ENCODE results near the gene SEH1L.

- PRO-cap = no peak
These were observed 5.6 kb downstream of the AFG3L2 start for GRCh38 chr18:12371331-12371910.

- PRO-cap = no peak
These were observed 111.3 kb downstream of the SPIRE1 start for GRCh38 chr18:12546414-12547127.

GRCh38 chr18:12946484-12947797 is 870 bp upstream of the SEH1L start:
- PRO-cap = bidirectional peak, plus-strand start at chr18:12947984, minus-strand start at chr18:12947664

GRCh38 chr18:12947798-12948989 is at the start of gene SEH1L:
Gene SEH1L, plus strand, starts transcription at chr18:12948011.
- PRO-cap = bidirectional peak, plus-strand start at chr18:12947984, minus-strand start at chr18:12947664

DNA sequence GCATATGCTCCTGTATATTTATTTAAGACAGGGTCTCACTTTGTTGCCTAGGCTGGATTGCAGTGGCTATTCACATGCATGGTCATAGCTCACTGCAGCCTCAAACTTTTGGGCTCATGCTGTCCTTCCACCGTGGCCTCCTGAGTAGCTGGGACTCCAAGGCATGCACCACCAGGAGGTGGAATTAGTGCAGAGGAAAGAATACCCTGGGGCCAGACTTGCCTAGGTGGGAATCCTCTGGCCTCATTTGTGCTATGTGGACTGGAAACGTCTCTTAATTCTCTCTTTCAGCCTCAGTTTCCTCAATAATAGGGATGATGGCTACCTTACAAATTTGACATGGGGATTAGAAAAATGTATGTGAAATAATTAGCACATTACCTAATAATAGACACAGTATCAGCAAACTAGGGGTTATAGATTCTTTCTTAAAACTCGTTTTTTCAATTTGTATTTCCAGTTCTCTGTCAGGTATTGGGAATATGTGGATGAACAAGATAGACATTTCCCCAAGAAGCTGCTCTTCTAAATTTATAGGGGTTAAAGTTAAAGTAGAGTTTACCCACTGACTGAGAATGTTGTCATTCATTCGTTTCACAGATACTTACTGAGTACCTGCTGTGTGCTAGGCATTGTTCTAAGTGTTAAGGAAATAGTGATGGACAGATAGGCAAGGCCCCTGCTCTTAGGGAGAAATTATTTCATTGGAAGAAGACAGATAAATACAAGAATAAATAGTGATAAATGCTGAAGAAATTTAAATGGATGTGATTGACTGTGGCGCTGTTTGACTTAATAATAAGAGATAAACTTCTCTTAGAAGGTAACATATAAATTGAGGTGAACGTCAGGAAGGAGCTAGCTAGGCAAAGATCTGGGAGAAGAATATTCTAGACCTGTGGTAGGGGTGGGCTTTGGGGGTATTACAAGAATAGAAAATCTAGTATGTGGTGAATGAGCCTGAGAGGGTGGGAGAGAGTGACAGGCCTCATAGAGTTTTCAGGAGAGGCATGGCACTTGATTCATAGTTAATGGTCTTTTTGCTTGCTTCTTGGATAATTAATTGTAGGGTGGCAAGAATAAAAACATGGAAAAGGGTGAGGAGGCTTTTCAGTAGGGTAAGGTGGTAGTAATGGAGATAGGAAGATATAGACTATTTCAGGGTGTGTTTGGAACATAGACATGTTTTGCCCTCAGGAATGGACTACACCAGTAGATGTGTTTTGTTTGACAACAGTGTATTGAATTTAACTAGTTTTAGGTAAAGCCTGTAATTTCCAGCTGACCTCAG is 2.7 kb downstream of the CEP192 start:
- PRO-cap = no peak

DNA sequence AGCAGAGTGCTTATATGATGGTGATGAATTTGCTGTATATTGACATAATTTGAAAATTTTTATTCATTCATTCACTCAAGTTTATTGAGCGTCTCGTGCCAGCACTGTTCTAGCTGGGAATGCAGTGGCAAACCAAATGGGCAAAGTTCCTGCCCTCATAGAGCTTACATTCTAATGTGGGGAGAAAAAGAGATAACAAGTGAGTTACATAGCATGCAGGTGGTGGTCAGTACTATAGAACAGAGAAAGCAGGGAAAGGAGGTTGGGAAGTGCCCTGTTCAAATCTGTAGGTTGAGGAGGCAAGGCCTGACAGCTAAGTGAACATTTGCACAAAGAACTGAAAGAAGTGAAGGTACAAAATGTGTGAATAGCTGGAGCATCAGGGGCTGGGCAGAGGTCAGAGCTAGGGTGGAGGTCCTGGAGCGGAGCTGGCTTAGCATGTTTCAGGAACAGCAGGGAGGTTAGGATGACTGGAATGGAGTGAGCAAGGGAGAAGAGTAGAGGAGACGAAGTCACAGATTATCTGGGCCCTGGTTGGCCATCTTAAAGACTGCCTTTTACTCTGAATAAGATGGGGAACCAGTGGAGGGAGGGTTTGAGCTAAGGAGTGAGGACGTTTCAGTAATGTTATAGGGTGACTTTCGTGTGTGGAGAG is 4.4 kb downstream of the CEP192 start:
- PRO-cap = no peak

GRCh38 chr18:13268060-13268369 is 49.5 kb downstream of the LDLRAD4 start:
- PRO-cap = no peak

DNA sequence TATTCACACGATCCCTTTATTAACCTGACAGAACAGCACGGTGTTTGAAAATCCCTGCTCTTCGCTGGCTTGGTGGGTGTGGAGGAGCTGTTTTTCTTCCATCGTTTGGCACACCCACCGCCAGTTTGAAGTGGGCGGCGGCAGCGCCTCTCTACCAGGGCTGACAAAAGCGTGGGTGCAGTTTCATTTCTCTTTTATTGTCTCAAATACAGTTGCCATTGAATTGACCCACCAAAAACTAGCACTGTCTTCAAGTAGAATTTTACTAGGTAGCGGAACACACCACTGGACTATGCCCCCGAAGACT is 60.6 kb downstream of the LDLRAD4 start:
- PRO-cap = no peak

DNA sequence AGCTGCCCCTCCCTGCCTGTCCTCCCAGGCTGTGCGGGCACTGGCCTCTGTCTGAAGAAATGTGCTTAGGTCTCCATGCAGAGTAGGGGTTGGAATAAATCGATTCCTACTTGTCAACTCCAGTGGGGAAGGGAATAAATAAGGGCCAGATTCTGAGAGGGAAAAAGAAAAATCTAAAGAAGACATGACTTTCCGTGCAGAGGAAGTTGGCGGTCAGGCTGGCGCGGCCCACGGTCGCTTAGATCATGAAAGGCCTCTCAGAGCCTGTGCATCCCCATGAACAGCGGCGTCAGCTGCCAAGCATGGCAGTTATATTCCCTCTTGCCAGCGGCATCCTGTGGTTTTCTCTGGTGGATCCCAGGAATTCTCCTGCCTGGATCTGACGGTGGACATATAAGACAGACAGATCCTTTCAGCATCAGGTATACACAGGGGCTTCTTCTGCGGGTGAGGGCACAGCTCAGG is 157.6 kb downstream of the LDLRAD4 start:
- PRO-cap = no peak

GRCh38 chr18:13417850-13418922 is 199.6 kb downstream of the LDLRAD4 start:
- PRO-cap = no peak

- PRO-cap = no peak
These were observed 242.4 kb downstream of the LDLRAD4 start for GRCh38 chr18:13460571-13461670.

DNA sequence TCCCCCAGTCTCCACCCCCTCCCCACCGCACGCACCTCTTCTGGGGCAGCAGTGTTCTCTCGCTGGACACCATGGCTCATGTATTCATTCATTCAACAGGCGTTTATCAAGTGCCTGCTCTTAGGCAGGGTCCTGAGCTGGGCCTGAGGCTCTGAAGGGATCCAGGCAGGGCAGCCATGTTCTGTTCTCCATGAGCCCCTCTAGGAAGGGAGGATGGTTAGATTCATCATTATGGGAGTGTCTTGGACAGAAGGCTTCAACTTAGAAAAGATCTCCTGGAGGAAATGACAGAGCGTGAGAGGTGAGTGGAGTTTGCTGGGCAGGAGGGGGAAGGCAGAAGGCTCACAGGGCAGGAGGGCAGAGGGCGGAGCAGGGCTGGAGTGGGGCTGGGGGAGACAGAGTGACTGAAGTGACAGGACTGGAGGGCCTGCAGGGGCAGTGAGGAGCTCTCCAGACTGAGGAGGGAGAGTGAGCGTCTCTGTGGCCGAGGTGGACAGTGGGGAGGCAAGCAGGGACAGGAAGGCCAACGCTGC is 244.7 kb downstream of the FAM210A start:
- PRO-cap = no peak

- PRO-cap = no peak
These were observed 178.4 kb downstream of the FAM210A start for GRCh38 chr18:13547777-13548600.

DNA sequence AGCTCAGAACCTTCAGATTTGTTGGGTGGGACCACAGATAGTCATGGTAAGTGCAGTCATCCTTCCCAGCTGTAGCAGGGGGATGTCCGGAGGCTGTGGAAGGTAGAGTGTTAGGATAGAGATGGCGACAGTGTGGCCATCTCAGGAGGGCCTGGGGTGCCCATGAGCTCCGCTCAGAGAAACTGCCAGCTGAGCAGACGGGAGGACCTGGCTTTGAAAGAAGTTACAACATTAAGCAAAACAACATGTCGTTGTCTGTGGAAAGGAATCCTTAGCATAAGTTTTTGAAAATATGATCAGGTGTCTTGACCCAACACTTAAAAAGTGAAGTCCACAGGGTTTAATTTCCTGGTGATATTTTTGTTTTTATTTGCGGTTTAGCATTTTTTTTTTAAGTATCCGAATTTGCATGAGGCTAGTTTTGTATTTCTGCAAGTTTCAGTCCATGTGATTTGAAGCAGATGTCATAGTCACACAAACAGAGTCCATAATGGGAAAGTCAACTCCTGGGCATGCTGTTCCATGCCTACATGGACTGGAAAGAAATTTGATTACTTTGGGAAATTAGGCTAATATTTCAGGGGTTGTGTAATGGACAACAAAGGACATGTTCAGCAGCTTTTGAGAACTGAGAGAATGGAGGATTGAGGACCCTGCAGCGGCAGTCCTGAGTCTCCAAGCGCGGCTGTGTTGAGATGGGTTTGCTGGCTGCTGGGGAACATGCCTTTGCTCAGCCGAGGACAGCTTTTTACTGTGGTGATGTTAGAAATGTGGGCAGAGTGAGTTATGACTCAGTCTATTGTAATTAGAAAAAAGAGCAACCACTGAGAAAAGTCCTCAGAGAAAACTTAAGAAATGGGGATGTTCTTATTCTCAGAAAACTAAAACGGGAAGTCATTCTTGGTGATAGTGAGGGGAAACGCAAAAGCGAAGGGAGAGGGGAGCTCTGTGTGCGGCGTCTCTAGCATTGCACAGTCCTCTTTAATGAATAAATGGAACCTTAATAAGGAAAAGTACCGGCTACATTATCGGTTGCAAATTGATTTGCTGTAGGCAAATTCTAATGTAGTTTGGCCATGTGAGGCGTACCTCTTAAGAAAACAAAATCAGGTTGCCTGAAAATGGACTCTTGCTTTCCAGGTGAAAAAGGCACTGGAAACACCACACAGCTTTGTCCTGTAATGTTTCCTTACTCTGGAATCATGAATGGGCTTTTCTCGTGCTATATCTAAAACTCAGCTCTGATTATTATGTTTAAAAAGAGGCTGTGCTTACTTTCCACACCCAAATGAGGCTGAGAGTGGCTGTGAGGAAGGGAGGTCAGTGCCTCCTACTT is 149.2 kb downstream of the FAM210A start:
- PRO-cap = unidirectional peak, plus-strand start at position 631 of the sequence

DNA sequence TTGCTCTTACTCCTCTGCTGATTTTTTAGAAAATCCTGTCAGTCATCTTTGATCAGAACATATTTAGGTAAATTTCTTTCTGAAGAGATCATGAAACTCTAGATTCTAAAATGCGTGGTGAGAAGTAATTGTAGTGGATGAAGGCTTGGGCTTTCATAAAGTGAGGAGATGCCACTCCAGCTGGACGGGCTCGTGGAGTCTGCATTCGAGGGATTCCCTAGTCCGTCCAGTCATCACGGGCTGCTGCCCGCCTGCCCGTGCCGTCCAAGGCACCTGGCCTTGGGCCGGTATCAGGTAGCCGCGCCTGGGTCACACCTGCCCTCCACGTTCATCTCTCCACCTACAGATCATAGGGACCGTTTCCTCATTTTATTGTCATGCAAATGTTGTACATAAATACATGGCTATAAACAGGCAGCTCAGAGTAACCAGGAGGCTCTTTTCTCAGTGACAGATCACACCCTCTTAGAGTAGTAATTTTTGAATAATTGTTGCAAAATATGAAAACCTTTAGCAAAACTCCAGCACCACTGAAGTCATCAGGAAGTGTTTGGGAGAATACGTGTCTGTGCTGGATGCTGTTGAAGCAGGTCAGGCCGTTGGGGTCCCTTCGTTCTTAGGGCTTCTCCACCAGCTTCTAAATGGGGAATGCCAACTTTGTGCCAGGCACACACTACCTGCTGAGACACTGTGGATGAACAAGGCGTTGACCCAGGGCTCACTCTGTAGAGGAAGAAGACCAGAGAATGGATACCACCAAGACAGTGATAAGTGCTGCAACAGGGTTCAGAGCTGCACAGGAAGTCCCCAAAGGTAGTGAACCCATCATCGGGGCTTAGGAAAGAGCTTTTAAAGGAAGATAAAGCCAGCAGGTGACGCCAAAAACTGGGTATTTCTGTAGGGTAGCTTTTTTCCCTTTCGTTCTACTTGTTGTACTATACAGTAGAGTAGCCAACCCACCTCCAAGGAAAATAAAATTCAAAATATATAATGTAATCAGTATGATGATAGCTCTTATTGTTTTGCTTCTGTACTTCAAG is 112.5 kb downstream of the FAM210A start:
- PRO-cap = no peak

- PRO-cap = no peak
These were observed 47.4 kb downstream of the FAM210A start for GRCh38 chr18:13678886-13679496.

- PRO-cap = no peak
These were observed 8.0 kb downstream of the RNMT start for GRCh38 chr18:13734433-13734889.

- PRO-cap = no peak
These were observed 141.3 kb downstream of the ROCK1 start for GRCh38 chr18:20970291-20970759.

DNA sequence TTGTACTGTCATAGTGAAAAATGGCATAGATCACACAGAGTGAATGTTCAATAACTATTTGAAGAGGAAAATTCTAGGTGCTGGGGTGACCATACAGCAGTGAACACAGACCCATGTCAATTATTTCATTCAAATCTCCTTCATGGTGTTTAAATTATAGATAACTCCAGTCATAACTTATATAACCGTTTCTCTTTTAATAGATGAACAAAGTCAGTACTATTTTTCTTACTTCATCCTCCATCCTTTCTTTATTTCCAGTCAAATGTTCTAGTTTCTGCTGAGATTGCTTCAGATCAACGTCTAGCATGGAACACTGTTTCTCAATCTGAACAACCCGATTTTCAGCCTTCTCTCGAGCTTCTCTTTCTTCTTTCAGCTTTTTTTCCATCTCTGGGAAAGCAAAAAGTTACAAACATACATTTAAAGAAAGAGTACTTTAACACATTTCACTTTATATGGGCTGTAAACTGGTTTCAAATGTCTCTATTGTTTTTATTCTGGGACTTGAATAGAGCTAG is 124.8 kb downstream of the ROCK1 start:
- PRO-cap = no peak

DNA sequence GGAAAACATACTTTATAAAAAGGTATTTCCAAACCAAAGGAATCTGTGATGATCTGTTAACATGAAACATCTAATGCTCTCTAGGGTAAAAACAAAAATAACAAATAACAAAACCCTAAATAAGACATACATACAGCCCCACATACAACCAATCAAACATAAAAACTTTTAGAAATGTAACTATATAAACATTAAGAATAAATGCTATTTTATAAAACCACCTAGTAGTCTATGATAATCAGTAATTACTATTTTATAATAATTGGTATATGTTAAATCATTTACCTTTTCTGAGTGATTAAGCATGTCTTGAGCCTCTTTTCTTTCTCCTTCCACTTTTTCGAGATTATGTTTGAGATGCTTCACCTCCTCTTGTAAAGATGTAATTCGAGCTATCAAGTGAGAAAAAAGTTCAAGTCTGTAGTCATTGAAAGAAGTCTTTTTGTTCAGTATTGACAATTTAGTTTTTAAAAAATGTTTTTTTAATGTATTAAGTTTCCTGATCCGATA is 119.0 kb downstream of the ROCK1 start:
- PRO-cap = no peak